ENCODE data around the gene ENSG00000170846.

GRCh38 chr4:3399682-3400247 is 42.0 kb upstream of the HGFAC start:
- RRBS: no CpG with 5 or more reads among the region's 4 CpGs

GRCh38 chr4:3461161-3462019 is 1.7 kb upstream of the DOK7 start:
- RRBS: 3% methylated on average over 2 of the region's 19 CpGs

- RRBS: 12% methylated on average over 9 of the region's 35 CpGs
Observed at GRCh38 chr4:3483129-3483993, 20.3 kb downstream of the DOK7 start.

GRCh38 chr4:3645218-3645738 is 113.1 kb upstream of the LRPAP1 start:
- RRBS: no CpG with 5 or more reads among the region's 22 CpGs

- RRBS: 5% methylated on average over 47 of the region's 144 CpGs
Observed at GRCh38 chr4:3766897-3768041, 1.1 kb downstream of the ADRA2C start.

DNA sequence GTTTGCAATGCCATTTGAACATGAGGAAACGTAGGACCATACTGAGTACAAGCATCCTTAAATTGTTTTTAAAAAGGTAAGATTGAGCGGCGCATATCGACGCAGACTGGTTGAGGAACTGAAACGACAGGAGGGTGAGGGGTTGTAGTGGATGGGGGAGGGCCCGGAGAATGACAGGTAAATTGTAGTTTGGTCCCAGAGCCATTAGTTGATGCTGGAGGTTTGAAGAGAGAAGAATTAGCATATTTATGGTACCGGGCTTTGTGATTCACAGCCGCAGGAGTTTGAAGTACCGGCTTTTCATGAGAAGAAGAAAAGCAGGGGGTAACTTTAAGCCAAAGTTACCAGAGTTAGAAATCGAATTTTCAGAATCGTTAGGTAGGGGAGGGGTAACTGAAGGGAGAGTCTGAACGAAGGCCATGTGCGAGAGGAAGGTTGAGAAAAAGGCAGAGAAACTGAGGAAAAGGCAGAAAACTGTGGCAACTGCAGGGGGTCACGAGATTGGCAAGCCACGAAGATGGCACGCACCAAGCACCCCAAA is 179.4 kb downstream of the OTOP1 start:
- RRBS: 28% methylated on average over 1 of the region's 17 CpGs

DNA sequence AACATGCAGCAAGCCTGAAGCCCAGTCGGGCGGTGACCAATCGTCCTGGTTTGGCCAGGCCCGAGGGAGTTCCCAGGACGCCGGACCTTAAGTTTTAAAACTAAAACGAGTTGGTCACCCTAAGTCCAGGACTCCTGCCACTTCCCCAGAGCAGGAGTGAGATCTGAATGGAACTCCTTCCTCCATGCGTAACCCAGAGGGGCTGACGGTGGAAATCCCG is 294 bp downstream of the LYAR start:
- RRBS: no CpG with 5 or more reads among the region's 10 CpGs

DNA sequence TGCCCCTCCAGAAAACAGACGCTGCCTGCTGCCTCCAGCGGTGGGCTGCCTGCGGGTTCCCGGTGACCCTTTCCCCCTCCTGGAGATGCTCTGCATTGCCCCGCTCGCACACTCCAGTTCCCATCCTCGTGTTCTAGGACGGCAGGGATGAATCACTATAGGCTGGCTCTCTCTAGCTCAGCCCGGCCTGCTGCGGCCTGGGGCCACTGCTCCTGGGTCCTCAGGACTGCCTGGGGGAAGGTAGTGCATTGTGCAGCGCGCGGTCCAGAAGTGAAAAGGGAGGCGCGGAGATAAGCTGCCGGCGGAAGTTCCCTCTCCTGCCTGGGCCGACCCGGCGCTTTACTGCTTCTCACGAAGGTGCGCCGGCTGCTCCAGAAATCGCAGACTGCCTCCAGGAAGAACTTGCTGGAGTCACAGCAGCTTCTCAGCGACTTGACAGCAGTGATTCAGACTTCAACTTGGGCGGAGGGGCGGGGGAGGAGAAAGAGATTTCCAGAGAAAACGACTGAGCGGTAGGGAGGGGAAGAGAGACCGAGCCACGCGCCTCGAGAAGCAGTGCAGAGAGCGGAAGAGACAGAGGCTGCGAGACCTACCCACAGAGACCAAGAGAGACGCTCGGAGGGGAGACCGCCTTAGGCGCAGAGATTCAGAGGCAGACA is 6.7 kb upstream of the MSX1 start:
- RRBS: no CpG with 5 or more reads among the region's 39 CpGs

- RRBS: no CpG with 5 or more reads among the region's 5 CpGs
Observed at GRCh38 chr4:4982005-4982334, 37.3 kb downstream of the CYTL1 start.

GRCh38 chr4:5204668-5205310 is 153.5 kb downstream of the STK32B start:
- RRBS: no CpG with 5 or more reads among the region's 6 CpGs

DNA sequence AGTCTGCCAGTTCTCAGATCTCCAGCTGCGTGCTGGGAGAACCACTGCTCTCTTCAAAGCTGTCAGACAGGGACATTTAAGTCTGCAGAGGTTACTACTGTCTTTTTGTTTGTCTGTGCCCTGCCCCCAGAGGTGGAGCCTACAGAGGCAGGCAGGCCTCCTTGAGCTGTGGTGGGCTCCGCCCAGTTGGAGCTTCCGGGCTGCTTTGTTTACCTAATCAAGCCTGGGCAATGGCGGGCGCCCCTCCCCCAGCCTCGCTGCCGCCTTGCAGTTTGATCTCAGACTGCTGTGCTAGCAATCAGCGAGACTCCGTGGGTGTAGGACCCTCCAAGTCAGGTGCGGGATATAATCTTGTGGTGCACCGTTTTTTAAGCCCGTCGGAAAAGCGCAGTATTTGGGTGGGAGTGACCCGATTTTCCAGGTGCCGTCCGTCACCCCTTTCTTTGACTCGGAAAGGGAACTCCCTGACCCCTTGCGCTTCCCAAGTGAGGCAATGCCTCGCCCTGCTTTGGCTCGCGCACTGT is 264.4 kb downstream of the EVC2 start:
- RRBS: no CpG with 5 or more reads among the region's 22 CpGs

DNA sequence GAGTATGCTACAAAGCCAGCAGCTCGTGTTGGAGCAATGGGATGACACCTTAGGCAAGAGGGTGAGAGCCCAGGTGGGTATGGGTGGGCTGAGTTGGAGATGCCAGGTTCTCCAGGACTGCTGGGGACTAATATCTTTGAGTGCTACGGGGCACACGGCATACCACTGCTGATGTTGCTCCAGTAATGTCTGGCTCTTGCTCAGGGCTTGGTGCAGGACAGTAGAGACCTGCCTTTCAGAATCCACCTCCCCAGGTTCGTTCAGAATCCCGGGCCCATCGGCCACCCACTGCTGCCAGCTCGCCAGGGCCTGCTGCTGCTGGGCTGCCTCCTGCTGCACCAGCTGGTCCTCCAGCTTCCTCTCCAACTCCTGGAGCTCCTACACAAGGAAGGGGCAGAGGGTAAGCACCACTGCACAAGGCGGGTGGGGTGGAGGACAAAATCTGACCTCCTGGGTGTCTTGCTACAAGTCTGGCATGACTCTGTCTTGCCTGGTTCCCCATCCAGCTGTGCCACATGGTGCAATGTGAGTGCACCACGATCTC is 132.2 kb downstream of the EVC2 start:
- RRBS: no CpG with 5 or more reads among the region's 9 CpGs

DNA sequence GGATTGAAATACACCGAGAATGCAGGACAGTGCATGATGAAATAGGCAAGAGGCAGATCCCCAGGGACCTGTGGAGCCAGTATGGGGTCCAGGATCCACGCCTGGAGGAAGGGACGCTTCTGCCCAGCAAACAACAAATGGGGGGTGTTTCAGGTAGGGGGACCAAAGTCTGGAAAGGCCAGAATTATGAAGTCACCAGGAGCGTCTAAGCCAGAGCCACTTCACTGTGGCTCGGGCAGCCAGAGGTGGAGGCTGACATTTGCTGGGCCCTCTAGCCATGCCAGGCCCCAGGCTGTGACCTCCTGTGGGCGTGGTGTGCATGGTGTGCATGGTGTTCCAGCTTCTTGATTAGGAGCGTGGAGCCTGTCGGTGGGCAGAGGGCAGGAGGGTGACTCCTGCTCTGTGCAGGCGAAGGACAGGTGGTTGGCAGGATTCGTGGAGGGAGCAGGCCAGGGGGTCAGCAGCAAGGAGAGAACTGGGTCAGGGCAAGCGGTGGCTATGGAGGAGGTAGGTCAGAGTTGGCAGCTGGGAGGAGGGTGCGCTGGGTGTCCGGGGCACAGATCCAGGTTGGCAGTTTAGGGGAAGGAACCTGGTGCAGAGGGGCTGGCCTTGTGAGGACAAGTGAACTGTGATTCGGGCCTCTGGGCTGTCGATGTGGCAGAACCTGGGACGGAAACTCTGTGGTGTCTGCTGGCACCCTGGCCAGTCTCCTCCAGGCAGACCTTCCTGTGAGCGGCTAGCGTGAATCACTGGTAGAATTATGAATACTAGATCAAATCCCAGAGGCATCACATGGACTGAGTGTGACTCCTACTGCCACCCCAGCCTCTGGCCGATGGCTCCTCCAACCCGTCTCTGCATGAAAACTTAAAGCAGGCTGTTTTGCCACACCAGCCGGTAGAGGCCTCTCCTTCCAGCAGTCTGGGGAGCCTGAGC is 19.9 kb downstream of the EVC start:
- RRBS: no CpG with 5 or more reads among the region's 21 CpGs

- RRBS: no CpG with 5 or more reads among the region's 2 CpGs
Observed at GRCh38 chr4:6179208-6179779, 21.1 kb downstream of the JAKMIP1 start.

DNA sequence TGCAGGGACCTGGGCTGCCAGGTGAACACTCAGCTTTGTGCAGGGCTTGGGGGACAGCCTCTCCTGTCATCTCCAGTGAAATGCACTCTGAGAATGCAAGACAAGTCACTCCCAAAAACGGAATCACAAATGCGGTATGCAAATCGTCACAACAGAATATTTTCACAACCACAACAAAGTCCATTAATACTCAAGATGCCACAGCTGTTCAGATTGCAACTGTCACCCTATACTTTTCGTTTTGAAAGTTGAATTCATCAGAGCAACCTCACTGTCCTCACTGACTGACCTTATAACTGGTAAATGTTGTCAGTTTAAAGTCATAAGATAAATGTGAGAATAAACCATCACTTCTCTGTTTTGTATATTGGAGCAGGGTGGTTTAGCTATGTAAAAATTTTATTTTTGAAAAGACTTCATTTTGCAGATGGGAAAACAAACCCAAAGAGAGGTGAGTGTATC is 16.6 kb downstream of the JAKMIP1 start:
- RRBS: no CpG with 5 or more reads among the region's 4 CpGs

DNA sequence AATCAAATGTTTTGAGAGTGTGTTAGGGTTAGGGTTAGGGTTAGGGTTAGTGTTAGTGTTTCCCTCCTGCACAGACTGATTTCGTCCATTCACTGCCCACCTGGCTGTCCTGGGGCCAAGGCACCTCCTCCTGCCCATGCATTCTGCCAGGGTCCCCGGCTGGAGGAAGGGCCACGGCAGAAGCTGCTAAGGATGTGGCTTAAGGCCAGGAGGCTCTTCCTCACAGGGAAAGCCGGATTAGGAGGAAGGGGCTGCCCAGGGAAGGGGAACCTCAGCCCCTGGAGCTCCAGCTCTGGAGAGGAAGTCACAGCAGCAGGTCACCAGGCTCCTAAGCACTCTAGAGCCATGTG is 48.6 kb downstream of the PPP2R2C start:
- RRBS: 68% methylated on average over 3 of the region's 4 CpGs

DNA sequence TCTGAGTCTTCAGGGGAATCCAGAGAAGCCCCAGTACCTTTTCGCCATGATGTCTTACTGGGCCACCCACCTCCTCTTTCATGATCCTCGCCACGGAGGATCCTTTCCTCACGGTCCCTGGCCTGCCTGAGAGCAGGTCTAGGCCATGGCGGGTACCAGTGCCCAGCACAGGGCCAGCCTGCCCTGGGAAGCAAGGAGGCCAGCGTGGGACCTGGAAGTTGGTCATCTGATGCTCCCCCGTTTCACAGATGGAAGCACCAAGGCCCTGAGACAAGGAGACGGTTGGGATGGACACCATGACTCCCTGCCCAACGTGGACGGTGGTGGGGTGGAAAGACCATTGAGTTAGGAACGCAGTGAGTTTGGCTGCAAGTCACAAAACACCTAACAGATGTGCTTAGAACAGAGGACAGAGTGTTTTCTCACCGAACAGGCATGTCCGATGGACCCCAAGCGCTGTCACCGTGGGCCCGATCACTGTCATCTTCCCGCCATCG is 21.7 kb upstream of the MRFAP1 start:
- RRBS: no CpG with 5 or more reads among the region's 18 CpGs

DNA sequence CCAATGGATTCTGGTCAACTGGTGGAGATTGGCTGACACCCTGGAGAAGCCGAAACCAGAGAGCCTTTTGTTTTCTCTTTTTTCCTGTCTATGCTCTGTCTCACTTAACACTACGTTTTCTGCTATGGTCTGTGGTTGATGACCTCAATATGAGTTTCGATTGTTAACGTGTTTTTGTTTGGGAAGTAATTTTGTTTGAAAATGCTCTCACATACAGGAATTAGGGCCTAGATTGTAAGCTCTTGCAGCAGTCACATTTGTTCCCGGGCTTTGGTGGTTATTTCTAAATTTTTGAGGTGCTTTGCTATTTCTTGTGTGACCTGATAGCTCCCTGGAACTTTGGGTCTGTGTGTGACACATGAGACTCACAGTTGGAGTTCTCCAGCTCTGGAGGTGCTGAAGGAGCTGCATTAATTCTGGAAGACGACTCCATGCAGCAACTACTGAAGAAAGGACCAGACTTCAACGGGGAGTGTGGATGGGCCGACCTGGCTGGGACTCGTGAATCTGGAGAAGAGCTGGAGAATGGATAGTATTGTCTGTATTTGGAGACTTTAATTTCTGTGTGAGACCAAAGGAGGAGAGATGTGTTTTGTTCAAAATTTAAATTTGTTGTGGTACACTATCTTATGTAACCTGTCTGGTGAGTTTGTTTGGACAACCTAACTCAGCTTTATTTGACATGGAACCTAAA is 1.4 kb downstream of the MRFAP1 start:
- RRBS: no CpG with 5 or more reads among the region's 9 CpGs

GRCh38 chr4:6643132-6644228 is 3.0 kb downstream of the MRFAP1 start:
- RRBS: no CpG with 5 or more reads among the region's 12 CpGs

- RRBS: 3% methylated on average over 9 of the region's 73 CpGs
Observed at GRCh38 chr4:6673035-6674221, at the start of gene ENSG00000170846. ENSG00000170846 (plus strand) TSS chr4:6674075.

Measured in renal cortical epithelial cell (primary cell).